Karpas-422 (cell line): ENCODE measurements around the gene SPDYE18.

- PRO-cap, result no peak
- RAMPAGE, long total RNA, result no peak
Measured at GRCh38 chr7:77062452-77062851, at the start of gene SPDYE18. TSS of gene SPDYE18 (minus strand) at chr7:77062558.

DNA sequence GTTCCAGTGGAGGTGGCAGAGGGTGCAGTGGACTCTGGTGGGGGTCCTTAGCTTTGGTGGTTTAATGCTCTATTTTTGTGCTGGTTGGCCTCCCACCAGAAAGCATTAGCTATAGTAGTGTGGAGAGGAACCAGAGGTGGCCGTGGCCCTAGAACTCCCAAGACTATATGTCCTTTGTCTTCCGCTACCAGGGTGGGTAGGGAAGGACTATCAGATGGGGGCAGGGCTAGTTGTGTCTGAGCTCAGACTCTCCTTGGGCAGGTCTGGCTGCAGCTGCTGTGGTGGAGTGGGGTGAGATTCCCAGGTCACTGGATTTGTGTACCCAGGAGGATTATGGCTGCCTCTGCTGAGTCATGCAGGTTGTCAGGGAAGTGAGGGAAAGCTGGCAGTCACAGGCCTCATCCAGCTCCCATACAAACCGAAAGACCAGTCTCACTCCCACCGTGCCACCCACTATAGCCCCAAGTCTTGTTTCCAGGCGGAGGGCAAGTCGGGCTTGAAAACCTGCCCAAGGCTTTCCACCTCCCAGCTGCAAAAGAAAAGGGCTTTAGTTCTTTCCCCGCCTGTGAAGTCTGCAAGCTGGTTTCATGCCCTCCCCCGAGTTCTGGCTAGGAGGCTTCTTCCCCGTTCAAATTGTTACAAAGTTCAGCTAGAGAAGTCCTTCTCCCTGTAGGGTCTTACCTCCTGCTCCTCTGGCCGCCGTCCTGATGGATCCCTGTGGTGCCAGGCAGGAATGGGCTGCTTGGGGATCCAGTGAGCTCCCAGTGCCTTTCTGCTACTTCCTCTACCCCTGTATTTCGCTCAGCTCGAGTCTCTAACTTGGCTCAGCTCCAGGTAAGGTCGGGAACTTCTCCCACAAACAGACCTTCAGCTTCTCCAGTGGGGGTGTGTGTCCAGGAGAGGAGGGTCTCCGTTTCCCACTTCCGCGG lies 106.7 kb upstream of the FGL2 start:
- PRO-cap, result no peak
- RAMPAGE, long total RNA, result no peak

DNA sequence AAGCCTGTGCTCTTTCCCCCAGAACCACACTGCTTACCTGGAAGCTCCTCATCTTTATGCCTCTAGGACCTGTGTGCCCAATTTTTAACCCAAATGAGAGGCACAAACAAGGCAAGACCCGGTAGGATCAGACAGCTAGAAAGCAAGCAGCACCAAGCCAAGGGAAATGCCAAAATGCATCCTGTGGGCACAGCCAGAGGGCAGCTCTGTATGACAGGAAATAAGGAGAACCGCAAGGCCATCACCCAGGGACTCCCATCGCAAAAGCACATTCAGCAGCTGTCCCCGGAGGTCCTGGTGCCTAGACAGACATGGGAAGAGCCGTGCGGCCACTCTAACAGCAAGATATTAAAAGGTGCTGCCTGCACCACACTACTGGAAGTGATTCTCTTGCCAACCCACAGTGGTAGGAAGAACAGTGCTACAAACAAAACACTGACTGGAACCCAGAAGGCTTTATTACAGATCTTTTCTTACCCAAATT lies 88.0 kb downstream of the GSAP start:
- PRO-cap, result no peak
- RAMPAGE, long total RNA, result no peak

GRCh38 chr7:77330433-77330922 lies 85.7 kb downstream of the GSAP start:
- PRO-cap, result no peak
- RAMPAGE, long total RNA, result no peak

DNA sequence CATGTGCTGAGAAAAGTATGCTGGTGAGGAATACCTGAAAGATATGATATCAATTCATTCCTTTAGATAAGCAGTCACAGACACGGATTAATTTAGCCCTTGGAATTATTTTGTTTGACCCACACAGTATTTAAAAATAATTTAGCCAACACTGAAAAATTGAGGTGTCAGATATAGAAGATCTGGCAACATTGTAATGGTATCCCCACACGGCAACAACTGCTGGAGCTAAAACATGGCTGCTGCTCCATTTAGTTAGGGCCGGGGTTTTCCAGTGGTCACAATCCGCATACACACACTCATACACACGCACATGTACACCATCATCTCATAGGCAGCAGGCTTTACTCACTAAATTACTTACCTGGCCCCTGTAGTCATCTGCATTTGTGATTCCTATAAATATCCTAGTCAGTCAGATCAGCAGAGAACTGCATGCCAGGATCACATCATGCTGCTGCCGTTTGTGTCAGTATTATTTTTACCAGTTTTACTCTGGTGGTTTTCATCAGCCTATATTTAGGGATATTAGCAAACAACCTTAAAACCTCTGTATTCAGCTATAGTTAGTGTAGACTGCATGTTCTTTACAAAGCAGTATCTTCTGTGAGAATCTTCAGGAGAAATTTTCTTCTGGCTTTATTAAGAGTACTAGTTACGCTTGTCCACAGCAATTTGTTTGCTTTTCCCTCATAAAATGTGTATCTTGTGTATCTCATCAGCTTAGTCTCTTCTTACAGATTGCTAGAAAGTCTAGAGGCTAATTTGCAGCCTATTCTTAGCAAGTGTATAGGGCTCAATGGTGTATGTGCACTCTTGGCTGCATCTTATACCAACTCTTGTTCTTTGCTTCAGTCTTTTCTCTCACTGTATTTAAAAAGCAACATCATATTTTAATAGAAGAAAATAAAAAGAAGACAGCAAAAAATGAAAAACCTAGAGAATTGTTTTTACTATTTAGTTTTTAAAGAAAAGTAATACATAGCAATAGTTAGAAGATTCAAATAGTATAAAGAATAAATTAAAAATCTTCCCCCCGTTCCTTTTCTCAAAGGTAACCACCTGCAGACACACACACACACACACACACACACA lies 38.2 kb upstream of the PTPN12 start:
- PRO-cap, result no peak
- RAMPAGE, long total RNA, result no peak

DNA sequence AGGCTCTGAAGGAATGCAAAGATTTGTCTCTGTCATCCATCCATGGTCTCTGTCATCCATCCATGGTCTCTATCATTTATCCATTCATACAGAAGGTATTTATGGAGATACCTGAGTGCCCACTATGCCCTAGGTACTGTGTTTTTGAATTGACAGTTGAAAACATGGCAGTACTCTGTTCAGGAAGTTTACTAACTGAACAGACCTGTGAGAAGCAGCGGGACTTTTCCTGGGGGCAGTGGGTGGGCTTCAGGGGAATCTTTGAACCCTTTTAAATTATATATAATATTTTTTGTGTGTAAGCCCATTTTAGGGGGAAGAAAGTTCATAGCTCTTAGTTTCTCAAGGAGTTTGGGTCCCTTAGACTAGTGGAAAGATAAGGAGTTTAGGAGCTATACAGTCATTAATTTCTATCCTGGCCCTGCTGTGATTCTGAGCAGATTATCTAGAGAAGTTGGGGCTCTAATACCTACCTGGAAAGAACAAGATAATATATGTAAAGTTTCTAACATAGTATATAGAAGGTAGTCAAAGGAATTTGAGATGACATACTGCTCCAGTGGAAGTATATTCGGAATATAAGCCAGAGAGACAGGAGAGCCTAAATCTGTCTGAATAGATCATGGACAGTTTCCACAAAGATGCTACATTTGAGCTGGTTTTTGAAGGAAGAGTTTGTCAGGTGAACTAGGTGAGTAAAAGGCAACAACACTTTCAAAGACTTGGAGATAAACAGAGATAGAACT lies 10.2 kb downstream of the PTPN12 start:
- PRO-cap, result no peak
- RAMPAGE, long total RNA, result no peak

DNA sequence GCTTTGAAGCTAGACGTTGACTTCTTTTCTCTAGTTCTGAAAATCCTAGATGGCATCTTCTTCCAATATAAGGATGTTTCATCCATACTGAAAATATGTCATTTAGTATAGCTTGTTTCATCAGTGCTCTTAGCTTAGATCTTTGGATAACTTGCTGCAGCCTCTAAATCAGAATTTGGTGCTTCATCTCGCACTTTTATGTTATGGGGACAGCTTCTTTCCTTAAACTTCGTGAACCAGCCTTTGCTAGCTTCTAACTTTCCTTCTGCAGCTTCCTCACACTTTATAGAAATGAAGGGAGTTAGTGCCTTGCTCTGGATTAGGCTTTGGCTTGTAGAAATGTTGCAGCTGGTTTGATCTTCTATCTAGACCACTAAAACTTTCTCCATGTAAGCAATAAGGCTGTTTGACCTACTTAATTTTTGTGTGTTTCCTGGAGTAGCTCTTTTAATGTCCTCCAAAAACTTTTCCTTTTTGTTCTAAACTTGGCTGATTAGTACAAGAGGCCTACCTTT lies 50.6 kb downstream of the PTPN12 start:
- PRO-cap, result no peak
- RAMPAGE, long total RNA, result no peak

DNA sequence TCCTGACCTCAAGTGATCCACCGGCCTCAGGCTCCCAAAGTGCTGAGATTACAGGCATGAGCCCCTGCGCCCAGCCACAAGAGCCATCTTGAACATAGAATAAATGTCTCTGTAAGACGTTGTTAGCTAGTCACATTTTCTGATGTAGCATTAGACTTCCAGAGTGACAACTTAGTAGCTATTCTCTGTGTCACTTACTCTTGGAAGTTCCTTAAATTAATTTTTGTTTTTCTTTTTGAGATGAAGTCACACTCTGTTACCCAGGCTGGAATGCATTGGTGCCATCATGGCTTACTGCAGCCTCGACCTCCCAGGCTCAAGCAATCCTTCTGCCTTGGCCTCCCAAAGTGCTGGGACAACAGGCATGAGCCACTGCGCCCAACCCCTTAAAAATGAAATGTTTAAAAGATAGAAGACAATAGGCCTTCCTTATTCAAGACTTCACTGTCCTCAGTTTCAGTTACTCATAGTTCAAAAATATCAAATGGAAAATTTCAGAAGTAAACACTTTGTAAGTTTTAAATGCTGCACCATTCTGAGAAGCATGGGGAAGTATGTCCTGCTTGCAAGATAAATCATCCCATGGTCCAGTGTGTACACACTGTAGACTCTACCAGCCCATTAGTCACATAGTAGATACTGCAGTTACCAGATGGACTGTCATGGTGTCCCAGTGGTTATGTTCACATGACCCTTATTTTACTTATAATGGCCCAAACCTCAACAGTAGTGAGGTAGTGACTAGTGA lies 69.3 kb downstream of the PTPN12 start:
- PRO-cap, result no peak
- RAMPAGE, long total RNA, result no peak

- PRO-cap, result no peak
- RAMPAGE, long total RNA, result no peak
Measured at GRCh38 chr7:77639023-77639562, 57.2 kb upstream of the RSBN1L start.

DNA sequence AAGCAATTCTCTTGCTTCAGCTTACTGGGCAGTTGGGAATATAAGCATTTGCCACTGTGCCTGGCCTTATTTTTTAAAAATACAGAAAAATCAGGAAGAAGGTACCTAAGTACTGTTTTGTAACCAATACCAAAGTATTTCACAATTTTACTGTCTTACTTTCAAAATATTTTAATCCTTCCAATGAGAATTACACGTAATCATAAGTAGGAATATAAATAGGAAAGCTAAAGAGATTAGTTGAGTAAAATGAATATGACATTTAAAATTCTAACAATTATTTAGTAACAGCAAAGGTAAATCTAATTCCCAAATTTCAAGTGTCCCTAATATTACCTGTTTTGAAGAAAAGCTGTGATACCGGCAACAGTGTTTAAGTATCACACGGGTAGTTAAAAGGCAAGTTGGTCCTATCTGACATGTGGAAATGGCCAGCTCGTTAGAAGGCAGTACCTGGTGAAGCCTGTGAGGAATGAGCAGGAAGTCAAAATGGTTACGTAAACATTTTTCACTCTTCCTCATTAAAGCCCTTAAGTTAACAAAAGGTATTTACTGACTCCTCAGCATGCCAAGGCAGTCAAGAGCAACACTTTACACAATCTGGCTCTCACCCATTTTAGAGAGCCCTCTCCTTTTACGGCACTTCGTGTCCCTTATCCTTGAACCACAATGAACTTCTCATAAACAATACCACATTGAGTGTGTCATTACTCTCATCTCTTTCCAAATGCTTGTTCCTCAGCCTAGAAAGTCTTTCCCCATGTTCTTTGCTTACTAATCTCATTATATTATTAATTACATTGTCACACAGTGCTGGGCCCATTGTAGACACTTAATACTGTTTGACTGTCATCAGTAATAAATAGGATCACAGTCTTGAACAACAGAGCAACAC lies 11.1 kb upstream of the RSBN1L start:
- PRO-cap, result no peak
- RAMPAGE, long total RNA, result no peak

DNA sequence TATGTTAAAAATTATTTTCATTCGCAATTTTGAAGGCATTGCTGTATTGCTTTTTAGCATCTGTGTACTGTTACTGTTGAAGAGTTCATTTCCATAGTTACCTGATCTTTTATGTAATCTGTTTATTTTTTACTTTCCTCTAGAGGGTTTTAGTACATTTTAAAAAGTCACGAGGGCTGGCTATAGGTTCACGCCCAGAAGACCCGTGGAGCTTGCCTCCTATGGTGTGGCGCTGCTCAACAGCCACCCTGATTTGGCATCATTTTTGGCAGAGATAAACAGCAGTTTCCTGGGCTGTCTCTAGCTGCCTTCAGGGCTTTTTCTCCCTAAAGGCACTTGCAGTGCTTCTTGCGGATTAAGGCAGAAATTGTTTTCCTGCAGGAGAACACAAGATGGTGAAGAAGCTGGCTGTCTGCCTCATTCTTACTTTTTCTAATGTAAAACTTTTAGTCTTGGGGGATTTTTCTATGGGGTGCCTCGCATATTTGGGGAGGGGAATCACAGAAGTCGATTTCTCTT lies 32.1 kb downstream of the RSBN1L start:
- PRO-cap, result no peak
- RAMPAGE, long total RNA, result no peak

DNA sequence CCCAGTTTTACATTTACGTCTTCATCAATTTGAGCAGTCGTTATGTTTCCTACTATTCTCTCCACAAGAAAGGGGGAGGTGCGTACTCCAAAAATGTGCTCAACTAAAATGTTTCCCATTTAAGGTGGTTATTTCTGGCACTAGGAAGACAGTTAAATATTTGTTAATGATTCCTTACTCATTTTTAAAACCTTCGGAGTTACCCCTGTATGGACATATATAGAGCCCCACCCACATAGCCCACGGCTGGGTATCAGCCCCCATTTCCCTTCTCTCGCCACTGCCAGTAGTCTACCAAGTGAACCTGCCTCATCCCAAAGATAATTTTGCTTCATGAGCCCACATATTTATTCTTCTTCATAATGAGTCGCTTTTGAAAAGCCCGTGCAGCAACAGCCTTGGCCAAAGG lies 719 bp downstream of the TMEM60 start:
- PRO-cap, result unidirectional peak, minus-strand start at position 322 of the sequence
- RAMPAGE, long total RNA, result no peak

DNA sequence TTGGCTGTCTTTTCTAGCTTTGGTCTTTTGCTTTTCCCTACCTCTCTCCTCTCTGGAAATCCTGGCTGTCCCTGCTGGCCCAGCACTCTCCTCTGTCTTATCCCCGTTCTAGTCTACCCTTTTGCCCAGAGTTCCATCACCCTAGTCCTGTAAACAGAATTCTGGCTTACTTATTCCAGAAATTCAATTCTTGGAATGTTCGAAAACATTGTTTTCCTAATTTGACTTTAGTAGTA lies 3.0 kb downstream of the GNAI1 start:
- PRO-cap, result no peak
- RAMPAGE, long total RNA, result no peak

GRCh38 chr7:80174047-80174700 lies 39.5 kb downstream of the GNAI1 start:
- PRO-cap, result no peak
- RAMPAGE, long total RNA, result no peak

DNA sequence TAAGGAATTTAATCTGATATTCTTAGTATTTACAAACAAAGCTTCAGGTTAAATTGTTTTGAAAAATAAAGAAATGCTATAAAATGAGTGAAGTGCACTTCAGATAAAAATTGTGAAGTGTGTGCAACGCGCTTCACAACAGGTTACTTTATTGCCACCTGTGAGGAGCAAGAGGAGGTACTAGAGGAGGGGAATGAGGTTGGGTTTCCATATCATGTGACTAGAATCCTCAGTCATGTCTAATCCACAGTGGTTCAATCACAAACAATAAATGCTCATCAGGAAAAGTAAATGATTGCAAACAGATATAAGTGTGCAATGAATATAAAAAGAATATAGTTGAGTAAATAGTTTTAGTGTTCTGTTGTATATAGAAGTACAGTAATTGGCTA lies 34.5 kb upstream of the CD36 start:
- PRO-cap, result no peak
- RAMPAGE, long total RNA, result no peak

- PRO-cap, result no peak
- RAMPAGE, long total RNA, result no peak
Measured at GRCh38 chr7:80639617-80640430, 1.4 kb downstream of the CD36 start.

DNA sequence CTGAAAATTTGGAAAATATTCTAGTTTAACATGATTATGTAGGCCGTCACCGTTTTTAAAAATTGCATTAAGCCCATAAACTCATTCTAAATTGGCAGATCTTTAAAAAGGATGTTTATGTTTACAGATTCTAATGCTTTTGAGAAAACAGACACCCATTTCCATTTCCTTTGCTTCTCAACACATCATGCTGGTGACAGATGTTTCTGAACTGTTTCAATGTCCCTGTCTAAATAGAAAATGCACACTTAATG lies 179.7 kb downstream of the CACNA2D1 start:
- PRO-cap, result no peak
- RAMPAGE, long total RNA, result no peak

GRCh38 chr7:82572286-82572522 lies 128.6 kb upstream of the CACNA2D1 start:
- PRO-cap, result no peak
- RAMPAGE, long total RNA, result no peak

GRCh38 chr7:83629363-83630084 lies 19.4 kb downstream of the SEMA3E start:
- PRO-cap, result no peak
- RAMPAGE, long total RNA, result no peak

- PRO-cap, result no peak
- RAMPAGE, long total RNA, result no peak
Measured at GRCh38 chr7:83684723-83685373, 35.9 kb upstream of the SEMA3E start.